Skeletal muscle satellite cell (primary cell): Measurements from ENCODE around the genes ATAD1 and LIPJ.

GRCh38 chr10:87116090-87117026, 21.4 kb downstream of the SHLD2 start:
- CAGE, long polyA plus RNA, result no peak

DNA sequence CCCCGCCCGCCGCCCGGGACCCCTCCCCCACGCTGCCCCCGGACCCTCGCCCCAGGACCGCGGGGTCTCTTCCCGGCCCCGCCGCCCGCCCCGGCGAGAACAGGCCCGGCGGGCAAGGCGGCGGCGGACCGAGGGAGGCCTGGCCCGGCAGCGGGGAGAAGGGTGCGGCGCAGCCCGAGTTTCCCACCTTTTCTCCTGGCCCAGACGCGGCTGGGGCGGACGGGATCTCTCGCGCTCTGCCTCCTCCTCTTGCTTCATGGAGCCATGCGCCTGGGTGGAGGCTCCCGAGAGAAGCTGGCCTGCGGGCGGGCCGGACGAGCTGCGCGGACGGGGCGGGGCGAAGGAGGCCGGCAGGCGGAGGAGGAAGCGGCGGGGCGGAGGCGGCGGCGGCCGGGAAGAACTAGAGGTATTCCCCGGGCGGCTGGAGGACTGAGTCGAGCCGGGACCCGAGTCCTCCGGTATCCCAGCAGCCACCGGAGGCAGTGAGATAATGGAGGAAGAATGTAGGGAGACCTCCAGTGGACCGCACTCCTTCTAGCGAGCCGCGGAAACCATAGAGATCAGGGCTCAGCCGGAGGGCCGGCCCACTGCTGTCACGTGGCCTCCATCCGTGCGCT, 15.4 kb upstream of the NUTM2D start:
- CAGE, long polyA plus RNA, result start-site peak on the minus strand centred at position 307 of the sequence, 46 bp wide, 302 and 367 reads in 2 replicates; start-site peak on the plus strand centred at position 359 of the sequence, 38 bp wide, 48 and 73 reads in 2 replicates

DNA sequence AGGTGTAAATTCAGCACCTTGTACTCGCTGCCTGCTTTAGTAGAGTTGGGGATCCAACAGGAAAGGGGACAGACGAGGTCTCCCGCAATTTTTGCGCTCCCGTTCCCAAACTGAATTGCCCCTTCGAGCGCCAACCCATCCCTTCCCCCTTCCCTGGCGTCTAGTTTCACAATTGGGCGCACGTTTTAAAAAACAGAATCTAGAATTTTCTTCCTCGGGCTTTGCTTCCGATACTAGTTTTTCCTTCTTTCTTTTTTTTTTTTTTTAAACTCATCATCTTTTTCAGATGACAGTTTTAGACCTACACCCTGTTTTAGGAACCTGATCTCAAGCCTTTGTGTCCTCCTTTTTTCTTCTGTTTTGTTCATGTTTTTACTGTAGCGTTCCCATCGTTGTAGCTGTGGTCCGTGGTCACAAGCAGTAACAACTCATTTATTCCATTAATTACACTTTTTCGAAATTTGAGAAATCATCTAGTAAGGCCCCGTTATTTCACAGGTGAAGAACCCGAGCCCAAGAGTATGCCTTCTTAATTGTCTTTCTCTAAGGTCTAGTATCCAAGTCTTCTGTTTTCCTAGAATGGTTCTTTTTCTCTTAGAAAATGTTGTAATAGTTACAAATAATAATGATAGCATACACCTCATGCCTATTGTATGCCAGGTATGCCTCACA, 1.2 kb downstream of the MINPP1 start:
- CAGE, long polyA plus RNA, result no peak

- CAGE, long polyA plus RNA, result no peak
These were observed 4.3 kb downstream of the PAPSS2 start for GRCh38 chr10:87664094-87664293.

DNA sequence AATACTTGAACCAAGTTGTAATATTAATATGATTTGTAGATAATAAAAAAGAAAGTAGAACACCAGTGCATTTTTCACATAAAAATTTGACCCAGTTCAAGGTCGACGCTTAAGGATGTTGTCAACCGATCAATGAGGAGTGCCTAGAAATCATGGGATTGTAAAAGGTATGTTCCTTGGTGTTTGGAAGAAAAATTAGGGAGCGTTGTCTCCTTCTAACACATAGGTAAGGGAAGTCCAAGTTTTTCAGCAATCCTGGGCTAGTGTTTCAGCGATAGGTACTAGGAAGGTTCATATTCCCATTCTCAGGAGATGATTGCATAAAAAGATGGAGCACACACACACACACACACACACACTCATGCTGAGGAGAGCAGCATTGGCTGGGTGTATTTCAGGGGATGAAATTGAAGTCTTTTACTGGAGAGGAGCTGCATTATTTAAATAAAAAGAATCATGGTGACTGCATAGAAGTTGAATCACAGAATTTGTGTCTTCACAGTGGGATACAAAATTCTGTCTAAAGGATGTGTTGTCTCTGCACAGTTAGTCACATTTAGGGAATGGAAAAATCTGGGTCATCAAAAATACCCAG, 10.7 kb downstream of the PAPSS2 start:
- CAGE, long polyA plus RNA, result no peak

DNA sequence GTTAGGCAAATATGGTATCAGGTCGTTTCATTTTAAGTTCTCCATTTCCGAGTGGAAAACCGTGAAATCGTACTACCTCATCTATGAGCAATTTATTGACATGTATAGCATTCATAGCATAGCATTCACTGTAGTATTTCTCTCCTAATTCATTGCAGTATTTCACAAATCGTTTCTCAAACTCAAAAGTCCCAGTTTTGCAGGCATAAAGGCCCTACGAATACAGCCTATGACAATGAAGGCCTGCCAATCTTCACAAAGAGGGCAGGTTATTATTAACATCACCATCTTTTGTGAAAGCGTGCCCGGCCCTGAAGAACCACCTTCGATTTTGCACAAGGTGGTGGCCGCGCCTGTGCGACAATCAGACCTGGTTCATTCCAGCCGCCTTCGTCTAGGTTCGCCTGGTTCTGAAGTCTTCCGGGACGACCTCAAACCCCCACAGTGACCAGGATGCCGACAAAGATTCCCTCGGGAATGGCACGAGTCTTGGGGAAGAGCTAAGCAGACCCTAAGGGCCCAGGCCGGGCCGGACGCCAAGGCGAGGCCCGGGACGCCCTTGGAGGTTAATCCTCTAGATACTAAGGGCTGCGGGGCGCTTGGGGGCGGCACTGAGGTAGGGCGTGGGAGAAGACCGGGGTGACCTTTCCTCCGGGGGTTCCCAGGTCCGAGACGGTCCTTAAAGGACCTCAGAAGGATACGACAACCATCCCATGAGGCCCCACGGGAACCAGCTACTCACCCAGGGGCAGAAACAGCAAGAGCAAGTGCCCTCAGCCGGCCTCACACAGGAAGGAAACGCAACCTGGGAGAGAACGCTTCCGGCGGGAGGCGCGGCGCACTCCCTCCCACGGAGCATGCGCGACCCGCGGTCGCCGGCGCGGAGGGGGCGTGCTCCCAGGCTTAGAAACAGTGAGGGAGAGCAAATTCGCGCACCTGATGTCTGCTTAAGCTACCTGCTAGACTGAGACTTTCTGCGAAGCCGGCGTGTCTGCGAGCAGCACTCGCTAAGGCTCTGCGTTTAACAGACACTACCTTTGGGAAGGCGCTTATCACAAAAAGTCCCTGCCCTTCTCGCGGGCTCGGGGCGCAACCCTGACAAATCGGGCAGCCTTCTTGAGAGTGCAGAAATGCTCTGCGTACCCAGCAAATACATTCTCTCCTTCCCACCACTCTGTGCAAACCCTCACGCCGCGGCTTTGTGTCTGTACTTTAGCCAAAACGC, at the start of gene ATAD1:
TSS of gene ATAD1 (minus strand) at position 802 of the 1,225 bp plus-strand sequence.
- CAGE, long polyA plus RNA, result no peak

GRCh38 chr10:87887386-87887667, 23.9 kb downstream of the PTEN start:
- CAGE, long polyA plus RNA, result no peak

DNA sequence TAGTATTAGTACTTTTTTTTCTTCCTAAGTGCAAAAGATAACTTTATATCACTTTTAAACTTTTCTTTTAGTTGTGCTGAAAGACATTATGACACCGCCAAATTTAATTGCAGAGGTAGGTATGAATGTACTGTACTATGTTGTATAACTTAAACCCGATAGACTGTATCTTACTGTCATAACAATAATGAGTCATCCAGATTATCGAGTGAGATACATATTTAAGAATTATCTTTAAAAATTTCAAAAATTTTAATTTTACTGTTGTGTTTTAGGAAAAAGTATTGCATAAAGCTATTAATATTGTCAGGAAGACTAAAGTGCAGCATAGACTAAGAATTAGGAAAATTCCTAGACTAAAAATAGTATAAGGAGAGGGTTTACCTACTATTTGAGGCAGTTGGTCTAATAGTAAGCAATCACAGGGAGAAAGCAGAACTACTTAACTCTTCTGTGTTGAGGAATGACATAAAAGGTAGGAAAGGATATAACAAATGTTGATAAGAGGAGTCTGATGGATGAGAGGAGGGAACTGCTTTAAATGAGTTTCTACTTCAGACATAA, 67.6 kb downstream of the PTEN start:
- CAGE, long polyA plus RNA, result no peak

GRCh38 chr10:87945986-87947178, 83.0 kb downstream of the PTEN start:
- CAGE, long polyA plus RNA, result no peak

DNA sequence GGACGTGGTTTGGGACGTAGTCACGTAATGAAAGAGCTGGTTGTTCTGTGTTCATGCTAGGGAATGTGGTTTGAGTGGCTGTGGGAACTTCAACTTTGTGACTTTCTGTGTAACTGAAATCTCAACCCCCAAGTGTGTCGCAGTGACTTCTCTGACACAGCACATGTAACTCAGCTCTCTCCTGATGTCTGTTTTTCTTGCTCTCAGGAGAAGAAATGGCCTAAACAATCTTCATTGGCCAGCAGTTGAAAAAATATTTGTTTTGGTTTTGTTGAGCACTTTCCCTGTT, 199.0 kb downstream of the PTEN start:
- CAGE, long polyA plus RNA, result no peak

GRCh38 chr10:88234232-88234762, 348.8 kb downstream of the RNLS start:
- CAGE, long polyA plus RNA, result no peak

GRCh38 chr10:88586597-88587014, at the start of gene LIPJ:
Gene LIPJ (plus strand): TSS chr10:88586762.
- CAGE, long polyA plus RNA, result no peak

DNA sequence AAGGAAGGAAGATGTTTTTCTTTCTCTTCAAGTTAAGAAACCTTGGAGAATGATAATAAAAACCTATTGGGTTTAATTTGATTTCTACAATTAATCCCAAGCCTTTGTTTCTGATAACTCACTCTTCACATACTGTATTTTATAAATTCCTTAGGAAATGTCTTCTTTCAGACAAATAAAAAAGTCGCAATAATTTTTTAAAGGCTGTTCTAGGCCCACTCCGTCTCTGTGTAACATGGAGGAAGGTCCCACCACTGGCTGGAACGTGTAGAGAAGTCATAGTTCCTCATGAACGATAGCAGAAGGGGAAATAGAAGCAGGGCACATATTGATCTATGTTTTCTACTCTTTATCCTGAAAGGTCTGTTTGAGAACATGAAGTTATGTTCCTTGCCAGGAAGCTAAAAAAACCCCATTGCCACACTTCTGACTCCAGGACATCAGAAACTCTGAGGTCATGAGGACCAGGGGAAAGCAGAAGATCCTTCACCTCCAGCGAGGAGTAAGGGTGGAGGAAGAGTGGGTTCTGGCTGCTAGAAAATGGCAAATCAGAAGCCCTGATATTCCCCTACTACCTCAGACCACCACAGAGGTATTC, 10.8 kb downstream of the ANKRD22 start:
- CAGE, long polyA plus RNA, result no peak

- CAGE, long polyA plus RNA, result no peak
These were observed 16.1 kb downstream of the STAMBPL1 start for GRCh38 chr10:88896217-88896529.

DNA sequence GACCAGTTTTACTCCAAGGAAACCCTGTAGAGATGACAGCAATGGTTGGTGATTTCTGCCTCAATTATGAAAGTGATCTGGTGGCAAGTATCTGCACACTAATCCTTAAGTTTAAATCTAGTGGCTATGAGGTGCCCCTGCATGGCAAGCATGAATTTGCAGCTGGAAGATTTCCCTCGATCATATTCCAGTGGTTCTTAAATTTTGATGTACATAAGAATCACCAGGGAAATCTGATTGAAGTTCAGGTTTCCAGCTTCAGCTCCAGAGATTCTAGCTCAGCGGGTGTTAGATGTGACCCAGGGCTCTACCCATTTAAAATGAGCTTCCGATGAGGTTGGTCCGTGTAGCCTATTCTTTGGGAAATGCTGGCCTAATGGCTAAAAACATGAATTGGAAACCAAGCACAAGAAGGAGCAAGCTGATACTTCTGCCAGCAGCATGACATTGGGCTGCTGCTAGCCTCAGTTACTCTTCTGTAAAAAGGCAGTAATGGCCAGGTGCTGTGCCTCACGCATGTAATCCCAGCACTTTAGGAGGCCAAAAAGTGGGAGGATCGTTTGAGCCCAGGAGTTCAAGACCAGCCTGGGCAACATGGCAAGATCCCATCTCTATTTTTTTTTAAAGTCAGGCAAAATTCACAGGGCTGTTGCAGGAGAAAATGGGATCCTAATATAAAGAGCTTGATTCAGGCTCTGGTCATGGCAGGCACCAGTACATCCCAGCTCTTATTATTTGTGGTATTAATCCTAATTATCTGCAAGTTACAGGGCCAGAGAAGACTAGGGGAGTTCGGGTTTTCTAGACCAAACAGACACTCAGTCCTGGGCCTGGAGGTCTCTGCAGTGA, 19.5 kb downstream of the ACTA2 start:
- CAGE, long polyA plus RNA, result no peak

DNA sequence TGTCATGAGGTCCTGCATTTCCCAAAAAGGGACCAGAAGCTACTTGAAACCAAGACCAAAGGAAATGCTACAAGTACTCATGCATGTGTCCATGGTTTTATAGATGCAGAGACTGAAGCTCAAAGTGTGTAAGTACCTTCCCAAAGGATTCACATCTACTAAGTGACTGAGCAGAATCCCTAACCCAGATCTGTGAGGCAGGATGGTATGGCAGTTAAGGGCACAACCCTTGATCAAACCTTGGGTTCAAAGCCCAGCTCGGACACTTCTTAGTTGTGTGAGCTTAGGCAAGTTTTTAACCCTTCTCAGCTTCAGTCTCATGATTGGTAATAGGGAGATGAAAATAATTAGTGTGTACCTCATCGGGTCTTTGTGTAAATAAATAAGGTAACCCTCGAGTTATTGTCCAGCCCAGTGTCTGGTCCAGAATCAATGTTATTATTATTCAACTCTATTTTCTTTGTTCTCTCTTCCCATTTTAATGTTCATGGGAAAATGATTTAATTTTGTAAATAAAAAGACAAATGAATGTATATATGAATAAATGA, 8.6 kb downstream of the ACTA2 start:
- CAGE, long polyA plus RNA, result no peak

- CAGE, long polyA plus RNA, result no peak
These were observed 10.4 kb upstream of the FAS start for GRCh38 chr10:88980169-88980674.

- CAGE, long polyA plus RNA, result no peak
These were observed 7.8 kb upstream of the FAS start for GRCh38 chr10:88982801-88983125.

DNA sequence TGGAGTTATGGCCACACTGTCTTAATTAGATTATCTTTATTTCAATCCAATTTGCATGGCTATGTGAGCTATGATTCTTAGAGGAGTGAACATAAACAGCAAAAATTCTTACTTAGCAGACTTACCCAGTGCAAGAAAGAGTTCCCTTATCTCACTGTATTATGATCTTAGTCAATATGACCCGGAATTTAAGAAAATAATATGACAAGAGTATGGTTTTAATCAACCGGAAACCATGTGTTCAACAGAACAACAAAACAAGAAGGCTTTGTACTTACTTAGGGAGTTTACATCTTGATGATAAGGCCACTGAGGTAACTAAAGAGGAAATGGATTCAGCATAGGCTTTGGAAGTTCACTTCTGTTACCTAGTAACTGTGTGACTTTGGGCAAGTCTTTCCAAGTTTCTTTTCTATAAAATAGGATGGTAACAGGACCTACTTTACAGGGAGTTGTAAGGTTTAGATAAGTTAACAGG, 7.4 kb upstream of the FAS start:
- CAGE, long polyA plus RNA, result no peak

GRCh38 chr10:89087345-89087780, 96.8 kb downstream of the FAS start:
- CAGE, long polyA plus RNA, result no peak